RPMI7951 (cell line): ENCODE measurements around the gene ADAMTS16.

- RAMPAGE, long total RNA: no peak
These were observed 21.8 kb upstream of the TERT start for GRCh38 chr5:1316418-1317356.

- RAMPAGE, long total RNA: no peak
These were observed 7.9 kb downstream of the CLPTM1L start for GRCh38 chr5:1336846-1337650.

- RAMPAGE, long total RNA: no peak
These were observed 17.9 kb upstream of the SLC6A3 start for GRCh38 chr5:1462987-1463703.

DNA sequence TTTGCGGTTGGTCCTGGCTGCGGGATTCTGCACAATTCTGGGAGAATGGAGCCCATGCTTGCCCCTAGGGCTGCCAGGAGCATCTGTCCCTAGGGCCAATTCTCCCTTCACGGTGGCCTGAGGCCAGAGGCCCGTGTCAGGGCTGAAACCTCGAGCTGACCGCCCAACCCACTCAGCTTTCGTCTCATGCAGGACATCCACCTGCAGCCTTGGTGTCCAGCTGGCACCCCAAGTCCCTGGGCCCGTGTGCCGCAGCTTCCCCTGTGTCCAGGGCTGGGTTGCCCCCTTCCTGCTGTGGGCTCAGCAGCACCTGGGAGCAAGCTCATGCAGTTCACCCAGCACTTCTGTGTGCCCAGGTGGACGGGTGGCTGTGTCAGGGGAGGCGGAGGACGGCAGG, 39.2 kb downstream of the LPCAT1 start:
- RAMPAGE, long total RNA: no peak

GRCh38 chr5:1501433-1502649, 21.9 kb downstream of the LPCAT1 start:
- RAMPAGE, long total RNA: no peak

- RAMPAGE, long total RNA: no peak
These were observed 18.1 kb downstream of the MRPL36 start for GRCh38 chr5:1781653-1781916.

DNA sequence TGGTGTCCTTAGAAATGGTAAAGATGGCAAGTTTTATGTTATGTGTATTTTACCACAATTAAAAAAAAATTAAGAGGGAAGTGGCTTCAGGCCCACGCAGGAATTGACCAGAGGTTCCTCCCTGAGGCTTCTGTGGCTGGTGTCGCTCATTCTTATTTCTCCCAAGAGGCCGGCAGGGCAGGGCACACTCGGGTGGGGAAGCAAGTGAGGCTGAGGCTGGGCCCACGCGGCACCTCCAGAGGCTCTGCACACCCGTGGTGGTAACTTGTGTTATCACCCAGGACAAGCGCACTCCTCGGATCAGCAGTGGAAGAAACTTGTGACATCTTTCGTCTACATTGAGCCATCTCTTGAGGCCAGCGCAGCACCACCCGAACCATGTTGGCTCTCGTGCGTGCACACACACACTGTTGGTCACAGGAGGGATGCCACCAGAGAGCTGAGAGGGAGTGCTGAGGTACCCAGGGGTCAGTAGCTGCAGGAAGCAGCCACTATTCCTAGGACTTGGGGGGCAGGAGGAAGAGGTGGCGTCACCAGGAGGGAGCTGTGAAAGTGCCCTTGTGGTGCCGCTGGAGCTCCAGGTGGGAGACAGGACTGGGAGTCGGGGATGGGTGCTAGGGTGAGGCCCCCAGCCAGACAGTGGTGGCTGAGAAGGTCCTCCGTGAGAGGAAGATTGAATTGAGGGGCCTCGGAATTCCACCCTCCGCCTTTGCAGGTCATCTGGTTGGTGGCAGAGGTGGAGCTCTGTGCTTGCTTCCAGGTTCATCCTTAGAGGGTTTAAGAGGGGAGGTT, 6.4 kb downstream of the NDUFS6 start:
- RAMPAGE, long total RNA: no peak

DNA sequence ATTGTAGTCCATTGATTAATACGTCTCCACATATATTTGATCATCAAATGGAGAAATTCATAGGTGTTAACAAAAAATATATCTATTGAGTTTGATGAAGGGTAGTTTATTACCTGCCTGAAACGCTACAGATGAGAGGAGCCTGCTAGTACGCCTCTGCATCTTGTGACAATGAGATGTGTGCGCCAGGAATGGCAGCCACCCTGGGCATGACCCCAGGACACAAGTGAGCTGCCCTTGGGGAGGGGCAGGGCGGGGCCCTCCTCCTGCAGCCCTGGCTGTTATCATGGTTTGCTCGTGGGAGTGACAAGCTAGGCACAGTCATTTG, 128.7 kb upstream of the IRX4 start:
- RAMPAGE, long total RNA: no peak

GRCh38 chr5:2753774-2754366, 2.4 kb upstream of the IRX2 start:
- RAMPAGE, long total RNA: no peak

DNA sequence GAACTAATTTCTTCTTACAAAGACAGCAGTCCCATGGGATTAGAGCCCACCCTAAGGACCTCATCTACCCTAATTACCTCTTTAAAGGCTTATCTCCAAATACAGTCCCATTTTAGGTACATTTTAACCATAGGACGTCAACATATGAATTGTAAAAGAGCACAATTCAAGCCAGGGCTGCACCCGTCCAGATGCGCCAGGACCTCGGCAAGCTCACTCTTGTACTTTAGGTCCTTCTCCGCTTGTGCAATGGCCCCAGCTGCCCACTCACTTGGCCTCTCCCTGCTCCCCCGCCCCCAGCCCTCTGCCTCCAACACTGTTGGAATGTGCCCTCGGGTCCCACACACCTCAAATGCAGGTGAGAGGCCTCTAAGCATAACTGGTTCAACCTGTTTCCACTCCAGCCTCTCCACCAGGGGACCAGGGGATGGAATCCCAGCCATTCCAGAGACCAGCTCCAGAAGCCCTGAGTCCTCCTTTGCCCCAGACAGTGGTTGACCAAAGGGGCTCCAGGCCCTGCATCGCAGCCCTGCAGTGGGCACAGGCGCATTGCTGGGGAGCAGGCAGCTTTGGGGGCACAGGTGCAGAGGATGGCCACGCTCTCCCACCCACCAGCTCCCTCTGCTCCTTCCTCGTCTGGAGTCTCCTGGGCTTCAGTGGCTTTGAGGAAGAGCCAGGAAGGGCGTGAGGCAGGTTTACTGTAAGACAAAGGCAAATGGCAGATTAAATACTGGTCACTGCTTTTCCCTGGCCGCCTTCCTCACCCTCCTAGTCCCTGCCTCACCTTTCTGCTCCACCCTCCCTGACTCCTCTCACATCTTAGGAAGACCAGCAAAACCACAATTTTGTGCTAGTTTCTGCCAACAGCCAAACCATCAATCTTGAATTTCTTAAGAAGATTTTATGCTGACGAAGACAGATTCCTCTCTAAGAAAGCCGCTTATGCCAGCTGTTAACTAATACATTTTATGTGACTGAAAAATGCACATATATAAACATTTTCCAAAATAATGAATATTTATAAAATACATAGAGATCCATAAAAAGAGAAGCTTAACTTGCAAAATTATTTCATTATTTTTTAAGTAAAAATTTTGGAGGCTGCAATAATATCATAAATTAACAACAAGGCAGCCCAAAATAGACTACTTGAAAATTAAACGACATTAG, 29.1 kb upstream of the IRX2 start:
- RAMPAGE, long total RNA: no peak

- RAMPAGE, long total RNA: no peak
These were observed 327.7 kb upstream of the IRX2 start for GRCh38 chr5:3079171-3079593.

DNA sequence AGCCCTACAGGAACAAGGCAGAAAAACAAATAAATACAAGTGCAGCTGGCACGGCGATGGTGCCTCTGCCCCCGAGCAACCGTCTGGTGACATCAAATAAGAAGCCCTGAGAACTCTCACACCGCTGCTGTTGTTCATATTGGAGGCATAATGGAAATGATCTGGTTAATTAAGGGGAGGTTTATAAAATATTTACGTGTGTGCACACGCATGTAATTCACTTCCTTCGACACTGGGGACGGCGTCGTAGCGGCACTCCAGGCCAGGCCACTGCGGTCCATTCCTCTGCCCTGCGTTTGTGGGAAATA, 4.9 kb upstream of the IRX1 start:
- RAMPAGE, long total RNA: no peak

DNA sequence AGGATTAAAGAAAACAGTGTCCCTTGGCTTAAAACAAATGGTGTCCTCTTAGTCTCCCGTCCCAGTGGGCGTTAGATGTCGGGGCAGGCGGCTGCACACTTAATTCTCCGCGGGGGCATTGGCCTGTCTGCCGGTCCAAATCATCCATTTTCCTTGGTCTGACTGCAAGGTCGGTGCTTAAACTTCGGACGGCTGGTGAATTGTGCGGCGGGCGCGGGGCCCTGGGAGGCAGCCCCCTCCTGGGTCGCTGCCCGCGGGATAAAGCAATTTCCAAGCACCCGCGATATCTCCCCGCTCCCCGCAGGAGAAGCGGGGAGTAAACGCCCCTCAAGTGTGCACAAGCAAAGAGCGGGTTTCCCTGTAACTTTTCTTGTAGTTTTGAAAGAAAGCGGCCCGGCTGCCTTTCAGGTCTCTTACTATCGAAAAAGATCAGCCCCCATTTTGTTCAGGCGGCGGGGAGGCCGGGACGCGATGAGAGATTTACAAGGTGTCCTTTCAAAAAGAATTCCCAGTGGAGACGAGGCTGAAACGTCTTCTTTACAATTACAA, 1.6 kb downstream of the IRX1 start:
- RAMPAGE, long total RNA: no peak

GRCh38 chr5:4117676-4117974, 522.0 kb downstream of the IRX1 start:
- RAMPAGE, long total RNA: no peak

DNA sequence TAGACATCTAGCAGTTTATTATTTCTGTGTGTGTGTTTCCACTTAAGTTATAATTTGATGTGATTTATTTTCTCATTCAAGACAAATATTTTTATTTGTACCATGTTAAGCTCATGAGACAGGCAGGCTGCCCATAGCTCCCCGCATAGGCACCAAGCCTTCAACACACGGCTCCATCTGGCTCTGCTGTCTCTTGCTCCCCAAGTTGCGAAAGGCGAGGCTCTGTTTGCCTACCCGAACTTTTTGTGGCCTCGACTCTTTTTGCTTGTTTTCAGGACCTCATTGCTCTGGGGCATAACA, 239.0 kb upstream of the ADAMTS16 start:
- RAMPAGE, long total RNA: no peak

GRCh38 chr5:4905887-4906486, 234.1 kb upstream of the ADAMTS16 start:
- RAMPAGE, long total RNA: no peak

DNA sequence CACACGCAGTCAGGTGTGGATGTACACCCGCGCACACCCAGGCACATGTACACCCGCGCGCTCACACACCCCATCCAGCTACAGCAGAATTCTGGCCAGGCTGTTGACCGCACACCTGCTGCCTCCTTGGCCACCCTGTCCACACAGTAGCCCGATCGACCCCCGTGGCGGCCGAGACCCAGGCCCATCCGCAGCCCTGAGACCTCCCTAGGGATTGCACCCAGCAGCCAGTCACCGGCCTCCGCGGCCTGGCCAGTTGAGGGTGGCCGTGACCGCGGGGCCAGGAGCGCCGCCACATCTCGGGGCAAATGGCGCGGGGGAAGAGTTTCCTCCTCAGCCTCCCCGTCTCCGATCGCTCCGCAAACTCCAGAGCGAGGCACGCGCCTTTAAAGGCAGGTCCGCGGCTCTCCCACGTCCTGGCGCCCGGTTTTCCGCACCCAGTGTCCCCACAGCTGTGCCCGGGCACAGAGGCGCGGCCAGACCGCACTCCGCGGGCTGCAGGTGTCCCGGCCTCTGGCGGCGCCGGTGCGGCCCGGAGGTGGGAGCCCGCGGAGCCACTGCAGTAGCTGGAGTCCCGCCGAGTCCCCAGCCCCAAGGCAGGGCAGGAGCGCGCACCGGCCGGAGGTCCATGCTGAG, 671 bp upstream of the ADAMTS16 start:
- RAMPAGE, long total RNA: no peak

- RAMPAGE, long total RNA: no peak
These were observed at the start of gene ADAMTS16 for GRCh38 chr5:5139977-5141018. Gene ADAMTS16, plus strand, starts transcription at chr5:5140330.

GRCh38 chr5:5179158-5179448, 39.0 kb downstream of the ADAMTS16 start:
- RAMPAGE, long total RNA: no peak

- RAMPAGE, long total RNA: no peak
These were observed 211.8 kb downstream of the ICE1 start for GRCh38 chr5:5634323-5634630.